Renal cortical epithelial cell (primary cell): ENCODE measurements around the genes C9orf40 and OSTF1.

GRCh38 chr9:73156017-73156828, 4.6 kb downstream of the ANXA1 start:
- RRBS: no CpG with 5 or more reads among the region's 3 CpGs

DNA sequence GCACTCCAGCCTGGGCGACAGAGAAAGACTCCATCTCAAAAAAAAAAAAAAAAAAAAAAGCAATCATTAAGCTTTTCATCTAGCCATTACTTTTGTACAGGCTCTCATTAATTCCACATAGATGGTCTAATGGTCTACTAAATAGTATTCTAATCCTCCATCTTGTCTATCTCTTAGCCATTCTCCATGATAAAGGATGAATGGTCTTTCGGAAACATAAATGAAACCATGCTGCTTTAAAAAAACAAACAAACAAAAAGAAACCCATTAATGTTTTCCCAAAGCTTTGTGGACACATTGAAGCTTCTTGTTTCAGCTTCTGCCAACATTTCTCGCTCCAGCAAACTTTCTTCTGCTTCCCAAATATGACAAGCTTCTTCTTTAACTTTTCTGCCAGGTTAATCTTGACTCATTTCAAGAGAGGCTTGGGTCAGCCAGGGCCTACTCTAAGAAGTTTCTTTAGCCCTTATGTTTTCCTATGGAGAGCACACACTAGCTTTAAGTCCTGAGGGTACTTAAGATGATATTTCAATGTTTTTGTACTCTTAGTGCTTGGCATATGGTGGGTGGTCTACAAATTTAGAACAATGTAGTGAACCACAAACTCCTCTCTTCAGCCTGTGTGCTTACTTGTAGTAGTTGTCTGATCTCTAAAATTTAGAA, 6.1 kb downstream of the ANXA1 start:
- RRBS: no CpG with 5 or more reads among the region's 3 CpGs

DNA sequence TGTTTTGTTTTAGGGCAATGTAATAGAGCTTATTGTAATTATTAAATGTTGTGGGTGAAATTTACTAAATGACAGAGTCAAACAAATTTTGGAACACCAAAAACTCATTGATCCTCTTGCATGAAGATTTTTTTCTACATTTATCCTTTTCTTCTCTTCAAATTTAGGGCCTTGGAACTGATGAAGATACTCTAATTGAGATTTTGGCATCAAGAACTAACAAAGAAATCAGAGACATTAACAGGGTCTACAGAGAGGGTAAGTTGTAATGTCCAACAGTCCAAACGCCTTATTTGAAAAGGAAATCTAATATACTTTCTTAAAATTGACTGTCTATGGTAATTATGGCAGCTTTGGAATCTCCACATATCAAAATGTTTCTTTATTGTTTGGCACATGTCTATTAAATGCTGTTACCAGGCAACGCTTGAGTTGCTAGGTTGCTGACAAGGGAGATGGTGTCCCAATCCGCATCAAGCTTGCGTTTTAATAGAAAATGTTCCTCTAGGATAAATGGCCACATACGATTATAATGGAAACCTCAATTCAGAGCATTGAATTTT, 9.1 kb downstream of the ANXA1 start:
- RRBS: no CpG with 5 or more reads among the region's 5 CpGs

DNA sequence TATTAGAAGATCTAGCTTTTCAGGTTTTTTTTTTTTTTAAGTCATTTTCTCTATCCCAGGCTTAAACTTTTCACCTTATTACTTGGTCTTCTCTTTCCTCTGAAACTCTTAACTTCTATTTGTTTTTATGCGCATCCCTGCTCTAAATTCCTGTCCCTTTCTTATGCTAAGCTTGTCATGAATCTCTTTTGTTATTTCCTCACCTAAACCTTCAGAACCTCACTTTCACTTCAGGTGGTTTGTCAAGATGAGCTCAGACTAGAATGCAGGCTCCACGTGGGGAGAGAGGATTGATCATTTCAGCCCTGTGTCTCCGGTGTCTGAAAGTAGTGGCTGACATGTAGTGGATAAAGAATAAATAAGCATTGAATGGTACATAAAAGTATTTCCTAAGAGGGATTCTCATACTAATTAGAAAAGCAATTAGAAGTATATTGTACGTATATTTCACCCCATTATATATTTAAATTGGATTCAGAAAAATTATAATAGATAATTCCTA, 63.6 kb downstream of the ANXA1 start:
- RRBS: no CpG with 5 or more reads among the region's 4 CpGs

- RRBS: 1% methylated on average over 21 of the region's 135 CpGs
These were observed at the start of gene C9orf40 for GRCh38 chr9:74952081-74953223. TSS of gene C9orf40 (minus strand) at chr9:74952912.

GRCh38 chr9:75083232-75083740, 4.7 kb downstream of the NMRK1 start:
- RRBS: no CpG with 5 or more reads among the region's 12 CpGs

DNA sequence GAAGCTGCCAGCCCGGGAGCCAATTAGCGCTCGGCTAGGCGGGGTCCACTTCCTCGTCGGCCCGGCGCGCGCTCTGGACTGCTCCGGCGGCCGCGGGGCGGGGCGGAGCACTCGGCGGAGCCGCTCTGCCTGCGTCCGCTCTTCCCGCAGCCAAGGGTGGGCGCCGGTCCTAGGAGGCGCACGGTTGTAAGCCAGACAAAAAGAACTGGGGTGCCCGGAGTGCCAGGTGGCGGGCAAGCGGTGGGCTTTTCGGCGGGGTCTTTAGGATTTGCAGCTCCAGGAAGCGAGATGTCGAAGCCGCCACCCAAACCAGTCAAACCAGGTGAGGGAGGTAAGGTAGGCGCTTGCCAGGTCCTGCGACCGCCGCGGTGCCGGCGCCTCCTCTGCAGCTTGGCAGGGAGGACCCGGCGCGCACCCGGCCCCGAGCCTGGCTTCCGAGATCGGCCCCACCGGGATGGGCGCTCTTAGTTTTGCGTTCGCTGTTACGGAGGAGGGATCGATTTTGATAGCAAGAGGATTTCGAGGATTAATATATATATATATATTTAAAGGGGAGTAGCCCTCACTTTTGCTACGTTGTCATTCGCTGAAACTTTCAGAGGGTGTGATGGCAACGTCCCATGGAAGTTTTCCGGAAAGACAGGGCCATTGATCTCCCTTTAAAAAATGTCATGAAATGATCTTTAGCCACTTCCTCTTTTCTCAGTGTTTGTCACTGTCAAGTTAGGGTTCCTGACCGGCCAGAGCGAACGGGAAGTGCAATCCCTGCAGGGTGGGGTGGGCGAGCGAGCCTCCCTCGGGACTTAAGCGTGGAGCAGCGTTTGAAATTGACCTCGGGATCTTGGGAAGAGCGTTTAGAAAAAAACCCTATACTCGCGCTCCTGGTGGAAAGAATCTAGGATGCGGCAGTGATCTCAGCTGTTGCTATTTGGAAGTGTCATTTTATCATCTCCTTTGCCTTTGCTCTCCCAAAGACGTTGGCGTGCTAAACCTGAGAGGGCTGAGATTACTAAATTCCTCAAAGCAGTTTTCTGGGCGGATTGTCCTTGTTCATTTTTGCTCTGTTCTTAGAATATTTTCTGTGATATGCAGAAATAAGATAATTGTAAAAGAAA, at the start of gene OSTF1:
Gene OSTF1 (plus strand): TSS at position 110 of the 1,115 bp plus-strand sequence.
- RRBS: 1% methylated on average over 24 of the region's 75 CpGs

DNA sequence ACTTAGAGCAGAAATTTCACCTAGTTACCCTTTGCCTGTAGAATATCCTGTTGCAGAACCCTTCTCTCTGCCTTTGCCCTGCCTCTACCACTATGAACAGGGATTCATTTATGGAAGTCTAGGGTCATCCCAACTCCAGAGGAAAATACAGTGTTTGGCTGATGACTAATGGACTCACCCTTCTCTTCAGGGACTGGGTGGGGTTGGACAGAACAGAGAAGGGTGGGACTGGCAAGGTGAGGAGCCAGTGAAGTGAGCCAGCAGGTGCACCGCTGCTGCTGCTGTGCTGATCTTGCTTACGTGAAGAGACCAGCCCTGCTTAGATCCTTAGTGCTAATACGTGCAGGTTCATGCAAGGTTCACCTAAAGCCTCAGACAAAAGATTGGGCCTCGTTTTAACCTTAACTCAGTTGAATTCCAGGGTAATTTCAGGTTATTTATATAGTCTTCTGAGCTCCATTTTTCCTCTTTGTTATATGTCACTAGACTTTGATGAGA, 22.9 kb downstream of the OSTF1 start:
- RRBS: no CpG with 5 or more reads among the region's 4 CpGs

DNA sequence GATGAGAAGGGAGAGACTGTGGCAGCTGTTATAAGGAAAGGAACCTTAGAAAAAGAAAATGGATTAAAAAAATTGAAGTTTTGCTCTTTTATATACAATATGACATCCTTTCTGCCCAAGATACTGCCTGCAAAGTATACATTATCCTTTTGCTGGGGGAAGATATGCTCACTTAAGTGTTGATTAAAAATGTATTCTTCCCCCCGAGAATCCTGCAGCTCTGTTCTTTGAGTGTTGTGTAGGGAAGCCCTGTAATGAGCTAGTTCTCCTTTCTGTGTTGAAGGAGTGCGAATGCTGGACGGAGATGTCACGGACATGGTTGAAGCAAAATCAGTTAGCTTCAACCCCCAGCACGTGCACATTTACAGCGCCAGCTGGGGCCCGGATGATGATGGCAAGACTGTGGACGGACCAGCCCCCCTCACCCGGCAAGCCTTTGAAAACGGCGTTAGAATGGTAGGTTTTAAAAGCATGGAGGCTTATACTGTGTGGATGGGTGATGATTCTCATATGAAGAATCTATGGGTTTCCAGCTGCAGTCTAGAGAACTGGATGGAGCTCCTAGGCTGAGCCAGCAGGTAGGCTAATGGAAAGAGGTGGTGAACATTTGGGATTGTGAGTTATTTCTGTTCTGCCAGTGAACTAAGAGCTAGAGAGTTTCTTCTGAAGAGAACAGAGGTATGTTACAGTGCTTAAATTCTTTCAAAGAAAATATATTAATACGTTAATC, 181.1 kb downstream of the PCSK5 start:
- RRBS: no CpG with 5 or more reads among the region's 12 CpGs

DNA sequence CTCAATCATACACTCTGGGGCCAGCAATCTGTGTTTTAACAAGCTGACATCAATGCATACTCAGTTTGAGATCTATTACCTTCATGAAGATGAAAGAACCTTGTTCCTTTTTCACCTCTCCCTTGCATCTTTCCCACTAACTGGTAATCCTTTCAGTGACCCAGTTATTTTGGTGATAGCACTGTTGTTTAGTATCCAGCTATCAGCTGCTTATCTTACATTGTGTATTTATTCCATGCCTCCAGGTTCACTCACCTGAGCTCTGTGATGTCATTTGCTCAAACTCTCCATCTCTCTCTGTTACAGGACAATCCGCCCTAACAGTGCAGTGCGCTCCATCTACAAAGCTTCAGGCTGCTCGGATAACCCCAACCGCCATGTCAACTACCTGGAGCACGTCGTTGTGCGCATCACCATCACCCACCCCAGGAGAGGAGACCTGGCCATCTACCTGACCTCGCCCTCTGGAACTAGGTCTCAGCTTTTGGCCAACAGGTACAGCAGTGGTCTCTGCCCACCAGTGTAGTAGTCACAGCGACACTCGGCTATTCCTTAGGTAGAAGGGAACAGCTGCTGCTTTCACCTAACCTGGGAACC, 235.5 kb downstream of the RFK start:
- RRBS: no CpG with 5 or more reads among the region's 10 CpGs

GRCh38 chr9:76460357-76460549, 1.3 kb downstream of the GCNT1 start:
- RRBS: no CpG with 5 or more reads among the region's 4 CpGs

GRCh38 chr9:76614194-76614479, 155.2 kb downstream of the GCNT1 start:
- RRBS: no CpG with 5 or more reads among the region's 1 CpG

DNA sequence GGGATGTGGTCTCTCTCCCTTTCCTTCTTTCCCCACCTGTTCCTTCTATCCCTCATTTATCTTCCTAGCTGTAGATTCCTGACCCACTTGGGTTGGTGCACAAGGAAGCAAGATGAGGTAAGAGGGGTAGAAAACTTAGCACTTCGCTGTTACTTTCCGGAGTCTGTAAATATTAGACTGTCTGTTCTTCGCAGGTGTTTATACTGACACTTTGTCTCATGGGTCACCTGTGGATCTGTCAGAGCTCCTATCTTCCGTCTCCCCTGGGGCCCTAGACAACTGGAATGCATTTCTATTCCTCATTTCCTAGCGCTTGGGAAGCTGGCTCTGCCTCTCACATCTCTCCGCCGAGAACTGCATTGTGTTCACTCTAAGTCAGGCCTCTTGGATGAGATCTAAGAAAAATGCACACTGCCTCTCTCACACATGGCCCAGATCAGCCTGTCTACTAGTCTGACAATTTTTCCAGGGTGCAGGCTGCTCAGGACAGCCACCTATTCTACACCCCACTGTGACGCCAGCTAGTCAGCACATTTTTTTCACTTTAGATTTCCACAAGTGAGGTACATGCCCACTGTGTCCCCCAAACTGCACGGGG, 102.2 kb downstream of the PRUNE2 start:
- RRBS: no CpG with 5 or more reads among the region's 9 CpGs

DNA sequence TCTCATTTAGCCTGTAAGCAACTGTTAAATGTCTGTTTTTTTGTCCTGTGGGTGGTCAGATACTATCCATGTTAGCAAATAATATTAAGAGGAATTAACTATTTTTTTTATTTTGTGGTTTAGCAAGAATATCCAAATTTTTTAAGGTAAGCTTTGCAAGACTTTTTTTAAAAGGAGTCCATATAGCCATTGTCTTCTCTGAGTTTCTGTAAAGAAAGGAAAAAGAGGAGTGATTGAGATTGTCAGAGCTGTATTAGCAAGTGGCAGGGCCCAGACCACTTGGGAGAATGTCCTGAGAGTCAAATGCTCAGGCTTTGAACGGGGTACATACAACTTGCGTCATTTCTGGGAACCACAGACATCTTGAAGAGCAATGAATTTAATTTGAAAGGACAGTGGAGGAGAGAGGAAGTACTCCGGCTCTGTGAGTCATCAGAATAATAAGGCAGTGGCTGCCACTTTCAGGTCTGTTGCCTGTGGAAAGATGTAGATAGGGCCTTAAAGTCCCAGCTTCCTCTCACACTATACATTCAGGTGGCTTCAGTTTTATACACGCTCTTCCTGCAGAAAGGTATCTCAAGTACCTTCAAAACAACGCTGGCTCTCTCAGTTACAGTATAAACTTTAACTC, 6.6 kb upstream of the PRUNE2 start:
- RRBS: no CpG with 5 or more reads among the region's 5 CpGs

- RRBS: no CpG with 5 or more reads among the region's 4 CpGs
These were observed 181.2 kb upstream of the GNA14 start for GRCh38 chr9:77829344-77829785.

GRCh38 chr9:77839771-77840180, 191.7 kb upstream of the GNA14 start:
- RRBS: no CpG with 5 or more reads among the region's 2 CpGs

DNA sequence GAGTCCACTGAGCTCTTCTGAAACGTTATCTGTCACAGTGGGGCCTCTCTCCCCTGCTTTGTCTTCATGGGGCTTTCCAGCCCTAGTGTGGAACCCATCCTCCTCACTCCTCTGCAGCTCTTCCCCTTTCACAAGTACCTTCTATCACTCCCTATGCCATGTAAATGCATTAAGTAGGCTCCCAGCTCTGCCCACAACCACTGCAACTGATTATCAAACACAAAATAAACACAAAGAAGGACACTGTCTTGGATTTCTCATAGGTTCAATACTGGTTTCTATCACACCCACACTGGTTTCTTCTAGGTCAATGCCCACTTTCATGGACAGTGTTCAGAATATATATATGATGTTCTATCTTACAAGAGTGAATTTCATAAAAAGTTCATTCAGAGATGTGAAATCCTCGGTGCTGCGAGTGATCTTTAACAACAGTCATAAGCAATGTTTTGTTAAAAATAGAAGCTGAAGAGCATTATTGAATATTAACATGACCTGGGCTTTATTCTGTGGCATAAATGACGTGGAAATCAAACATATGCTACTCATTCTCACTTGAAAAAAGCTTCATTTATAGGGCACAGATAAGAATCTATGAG, 139.3 kb downstream of the GNAQ start:
- RRBS: no CpG with 5 or more reads among the region's 4 CpGs

DNA sequence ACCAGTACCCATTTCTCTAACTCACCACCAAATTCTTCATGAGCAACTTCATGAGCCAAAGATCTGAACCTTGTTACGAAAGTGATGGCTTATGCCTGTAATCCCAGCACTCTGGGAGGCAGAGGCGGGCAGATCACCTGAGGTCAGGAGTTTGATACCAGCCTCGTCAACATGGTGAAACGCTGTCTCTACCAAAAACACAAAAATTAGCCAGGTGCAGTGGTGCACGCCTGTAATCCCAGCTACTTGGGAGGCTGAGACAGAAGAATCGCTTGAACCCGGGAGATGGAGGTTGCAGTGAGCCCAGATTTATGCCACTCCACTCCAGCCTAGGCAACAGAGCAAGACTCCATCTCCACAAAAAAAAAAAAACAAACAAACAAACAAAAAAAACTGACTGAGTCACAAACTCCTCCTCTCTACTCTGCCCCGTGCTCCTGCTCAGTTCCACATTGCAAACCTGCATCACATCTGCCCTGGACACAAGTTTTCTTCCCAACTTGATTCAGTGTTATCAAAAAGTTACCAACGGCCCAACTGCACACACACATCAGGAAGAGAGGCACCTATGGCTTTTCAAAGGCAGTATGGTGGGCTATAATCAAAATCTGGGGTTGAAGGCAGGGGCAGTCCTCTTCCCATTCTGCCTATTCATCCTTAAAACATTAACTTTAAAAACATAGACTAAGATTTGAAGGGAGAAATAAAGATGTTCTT, 61.6 kb downstream of the GNAQ start:
- RRBS: no CpG with 5 or more reads among the region's 9 CpGs

GRCh38 chr9:77977980-77979052, 53.3 kb downstream of the GNAQ start:
- RRBS: no CpG with 5 or more reads among the region's 10 CpGs

DNA sequence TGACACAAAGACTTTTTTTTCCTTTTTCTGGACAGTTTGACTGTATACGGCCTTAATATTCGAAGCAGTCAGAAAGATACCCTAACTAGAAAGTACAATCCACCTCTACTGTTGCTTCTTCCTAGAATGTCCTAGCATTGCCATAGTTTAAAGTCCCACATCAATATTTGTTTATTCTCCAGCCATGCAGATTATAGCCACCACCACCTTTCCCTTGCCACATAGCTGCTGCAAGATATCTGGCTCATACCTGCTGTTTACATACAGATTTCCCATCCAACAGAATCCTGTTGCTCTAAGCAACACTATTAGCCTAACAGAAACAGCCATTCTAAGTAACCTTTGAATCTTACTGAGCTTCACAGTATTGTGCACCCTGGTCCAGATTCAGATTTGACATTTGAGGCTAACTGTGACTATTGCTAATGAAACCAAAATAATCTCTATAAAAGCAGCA, 45.6 kb downstream of the GNAQ start:
- RRBS: no CpG with 5 or more reads among the region's 2 CpGs